Psoas muscle (tissue), 2 donors: Measurements from ENCODE around the gene RPS10.

- PRO-cap, 2 experiments: no peak in any of the 2 experiments
Observed at GRCh38 chr6:34239049-34239501, 2.4 kb downstream of the HMGA1 start.

DNA sequence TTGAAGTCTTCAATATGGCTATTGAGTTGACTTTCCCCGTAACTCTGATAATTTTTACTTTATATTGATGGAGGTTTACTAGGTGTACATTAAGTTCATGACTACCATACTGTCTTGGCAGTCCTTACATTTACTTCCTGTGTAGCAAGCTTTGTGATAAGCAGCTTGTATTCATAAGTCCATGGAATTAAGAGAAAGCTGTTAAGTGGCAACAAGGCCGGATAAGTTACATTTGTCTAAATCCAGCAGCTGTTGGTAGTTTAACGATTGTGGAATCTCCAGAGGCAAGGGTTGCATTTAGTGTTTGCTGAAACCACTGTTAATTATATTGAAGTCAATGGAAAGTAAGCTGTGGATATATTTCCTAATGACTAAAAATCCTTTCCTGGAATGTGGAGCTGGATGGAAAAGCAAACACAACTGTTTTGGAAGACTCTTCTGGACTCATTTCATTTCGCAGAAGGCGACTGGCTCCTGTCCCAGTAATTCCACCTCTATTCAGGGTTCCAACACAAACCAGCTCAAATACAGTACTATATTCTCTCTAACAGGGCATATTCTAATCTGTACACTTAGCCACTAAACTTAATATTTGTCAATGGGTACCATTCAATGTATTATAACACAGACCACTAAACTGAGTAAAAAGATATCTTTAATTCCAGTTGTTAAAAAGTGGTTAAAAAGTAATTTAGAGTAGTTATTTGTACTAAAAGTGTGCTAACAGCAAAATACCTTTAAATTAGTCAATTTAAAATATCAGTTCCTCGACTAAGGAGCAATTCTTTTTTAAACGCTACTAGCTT lies 57.5 kb upstream of the SMIM29 start:
- PRO-cap, 2 experiments: no peak in any of the 2 experiments

DNA sequence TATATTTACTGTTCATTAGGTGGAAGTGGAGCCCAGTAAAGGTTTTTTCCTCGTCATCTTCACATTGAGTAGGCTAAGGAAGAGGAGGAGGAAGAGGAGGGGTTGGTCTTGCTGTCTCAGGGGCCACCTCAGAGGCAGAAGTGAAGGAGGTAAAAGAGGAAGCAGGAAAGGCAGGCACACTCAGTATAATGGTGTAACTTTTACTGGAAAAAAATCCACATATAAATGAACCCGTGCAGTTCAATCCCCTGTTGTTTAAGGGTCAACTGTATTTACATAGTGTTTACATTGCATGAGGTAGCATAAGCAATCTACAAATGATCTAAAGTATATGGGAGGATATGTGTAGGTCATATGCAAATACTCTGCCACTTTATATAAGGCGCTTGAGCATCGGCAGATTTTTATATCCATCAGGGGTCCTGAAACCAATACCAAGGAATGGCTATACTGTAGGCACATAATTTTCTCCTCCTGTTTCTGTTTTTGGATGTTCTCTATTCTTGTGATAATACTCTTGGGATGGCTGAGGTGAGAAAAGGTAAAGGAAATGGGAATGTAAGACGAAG lies 60.1 kb downstream of the NUDT3 start:
- PRO-cap, 2 experiments: no peak in any of the 2 experiments

DNA sequence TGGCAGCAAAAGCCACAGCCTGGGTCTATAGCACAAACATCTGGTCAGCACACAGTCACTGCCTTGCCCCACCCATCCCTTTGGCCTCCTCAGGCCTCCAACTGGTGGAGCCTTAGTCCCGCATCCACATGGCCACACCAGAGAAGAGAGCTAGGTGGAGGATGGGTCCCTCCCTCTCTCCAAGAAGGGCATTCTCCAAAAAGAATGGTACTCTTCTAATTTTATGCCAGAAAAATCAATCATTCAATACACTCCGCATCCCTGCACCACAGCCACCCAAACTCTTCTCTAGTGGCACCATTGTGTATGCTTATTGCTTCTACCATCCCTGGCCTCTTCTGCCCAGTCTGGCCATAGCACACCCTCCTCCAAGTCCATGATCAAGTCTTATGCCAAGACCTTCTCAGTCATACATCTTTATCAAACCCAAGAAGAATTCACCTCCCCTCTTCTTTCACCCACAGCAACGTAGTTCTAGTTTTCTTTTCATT lies 13.8 kb downstream of the NUDT3 start:
- PRO-cap, 2 experiments: no peak in any of the 2 experiments

- PRO-cap, 2 experiments: peak in 2 of 2 experiments; most common plus-strand start chr6:34391208 (in 1)
Observed at GRCh38 chr6:34390409-34391470, 1.7 kb downstream of the NUDT3 start.

GRCh38 chr6:34424493-34424871 lies 1.4 kb downstream of the RPS10 start:
- PRO-cap, 2 experiments: no peak in any of the 2 experiments

DNA sequence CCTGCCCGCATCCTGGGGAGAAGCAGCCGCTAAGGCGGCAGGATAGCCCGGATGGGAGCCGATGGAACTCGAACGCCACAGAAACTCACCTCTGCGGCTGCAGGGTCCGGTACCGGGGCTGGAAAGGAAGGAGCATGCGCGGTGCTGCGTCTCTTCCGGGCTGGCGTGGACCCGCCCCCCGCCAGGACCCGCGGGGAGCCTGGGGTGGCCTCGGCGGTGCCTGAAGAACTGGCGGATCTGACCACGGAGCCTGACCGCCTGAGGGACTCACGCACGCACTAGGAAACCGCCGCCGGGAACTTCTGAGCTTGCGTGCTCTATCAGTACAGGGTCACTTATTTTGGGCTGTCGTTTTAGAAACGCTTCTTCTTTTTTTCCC lies at the start of gene RPS10:
RPS10 (minus strand) TSS at position 127 of the 379 bp plus-strand sequence.
- PRO-cap, 2 experiments: peak in 2 of 2 experiments; most common plus-strand start position 270 of the sequence (in 1); most common minus-strand start position 127 of the sequence (in 2)

DNA sequence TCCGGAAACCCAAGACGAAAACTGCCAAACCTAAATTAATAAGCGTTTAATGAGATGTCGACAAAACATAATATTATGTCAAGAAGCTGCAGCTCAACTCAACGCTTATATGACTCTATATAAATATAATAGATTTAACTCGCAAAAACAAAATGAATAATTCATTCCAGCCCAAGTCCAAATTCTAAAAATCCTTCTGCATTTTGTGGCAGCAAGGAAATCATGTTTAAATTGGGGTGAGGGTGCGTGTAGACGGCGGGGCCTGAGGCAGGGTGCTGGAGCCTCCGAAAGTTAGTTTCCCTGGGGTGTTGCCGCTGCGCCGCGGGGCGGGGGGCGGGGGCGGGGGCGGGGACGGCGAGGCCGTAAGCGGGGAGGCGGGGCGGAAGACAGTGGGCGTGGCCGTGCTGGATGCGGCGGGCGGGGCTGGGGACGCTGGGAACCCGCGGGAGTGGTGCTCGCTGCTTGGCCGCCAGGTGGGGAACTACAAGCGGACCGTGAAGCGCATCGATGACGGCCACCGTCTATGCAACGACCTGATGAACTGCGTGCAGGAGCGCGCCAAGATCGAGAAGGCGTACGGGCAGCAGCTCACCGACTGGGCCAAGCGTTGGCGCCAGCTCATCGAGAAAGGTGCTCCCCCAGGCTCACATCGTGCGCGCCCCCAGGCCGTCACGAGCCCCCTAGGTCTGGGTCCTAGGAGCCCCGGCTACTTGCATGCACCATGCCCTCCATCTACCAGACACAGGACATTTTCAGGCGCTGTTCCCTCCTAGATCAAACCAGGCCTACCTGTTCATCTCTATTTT lies 29.1 kb downstream of the SPDEF start:
- PRO-cap, 2 experiments: peak in 2 of 2 experiments; most common minus-strand start position 293 of the sequence (in 2)

GRCh38 chr6:34536108-34536950 lies 19.8 kb downstream of the SPDEF start:
- PRO-cap, 2 experiments: no peak in any of the 2 experiments

DNA sequence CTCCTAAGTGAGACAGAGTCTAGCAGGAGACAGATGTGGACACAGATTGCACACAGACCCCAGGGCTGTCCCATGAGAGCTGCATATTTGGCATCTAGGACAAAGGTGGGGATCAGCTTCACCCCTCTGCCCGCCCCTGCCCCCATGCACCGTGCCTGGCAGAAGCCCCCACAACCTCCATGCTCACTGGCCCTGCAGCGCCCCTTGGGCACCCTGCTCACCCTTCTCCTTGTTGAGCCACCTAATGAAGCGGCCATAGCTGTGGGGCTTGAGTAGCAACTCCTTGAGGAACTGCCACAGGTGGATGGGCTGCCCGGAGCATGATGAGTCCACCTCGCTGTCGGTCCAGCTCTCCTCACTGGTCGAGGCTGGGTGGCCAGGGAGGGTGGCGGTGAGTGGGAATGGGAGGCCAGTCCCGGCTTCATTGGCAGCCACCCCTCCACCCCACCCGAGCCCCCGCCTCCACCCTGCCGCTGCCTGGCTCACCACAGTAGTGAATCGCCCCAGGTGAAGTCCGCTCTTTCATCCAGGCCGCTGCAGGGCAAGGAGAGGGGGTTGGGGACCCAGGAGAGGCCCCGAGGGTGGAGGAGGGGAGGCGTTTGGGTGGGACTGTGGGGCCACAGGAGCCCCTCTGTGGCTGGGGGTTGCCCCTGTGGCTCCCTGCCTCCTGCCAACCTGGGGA lies 17.0 kb downstream of the SPDEF start:
- PRO-cap, 2 experiments: no peak in any of the 2 experiments

DNA sequence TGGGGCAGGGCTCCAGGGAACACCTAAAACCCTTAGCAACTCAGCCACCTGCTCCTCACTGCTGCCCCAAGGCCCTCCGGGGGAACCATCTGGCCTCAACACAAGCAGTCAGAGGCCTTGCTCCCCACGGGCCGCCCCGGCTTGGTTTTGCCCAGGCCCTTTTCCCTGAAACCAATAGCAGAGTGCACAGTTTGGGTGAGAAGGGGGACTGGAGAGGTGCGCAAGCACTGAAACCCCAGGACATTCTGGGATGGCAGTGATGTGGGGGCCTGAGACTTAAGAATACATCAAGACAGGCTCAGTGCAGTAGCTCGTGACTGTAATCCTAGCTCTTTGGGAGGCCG lies 10.8 kb downstream of the SPDEF start:
- PRO-cap, 2 experiments: no peak in any of the 2 experiments

DNA sequence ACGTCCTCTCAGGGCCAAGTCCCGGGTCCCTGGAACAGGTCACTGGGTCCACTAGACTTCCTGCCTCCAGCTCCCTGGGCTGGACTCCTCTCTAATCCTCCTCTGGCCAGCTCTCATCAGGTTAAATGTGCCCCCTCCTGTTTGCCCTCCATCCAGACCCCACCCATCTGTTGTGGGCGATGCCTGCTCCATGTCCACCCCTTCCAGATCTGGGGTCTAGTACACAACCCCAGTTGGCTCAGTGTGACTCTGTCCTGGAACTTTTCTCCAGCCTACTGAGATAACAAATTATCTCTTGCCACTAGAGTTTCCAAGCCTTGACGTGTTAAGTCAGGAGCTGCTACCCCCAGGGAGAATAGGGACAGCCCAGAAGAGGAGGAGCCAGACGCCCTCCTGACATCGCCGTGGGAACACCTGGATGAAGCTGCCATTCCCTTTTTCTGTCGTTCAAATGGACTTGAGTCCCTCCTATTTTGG lies 3.7 kb upstream of the SPDEF start:
- PRO-cap, 2 experiments: no peak in any of the 2 experiments

DNA sequence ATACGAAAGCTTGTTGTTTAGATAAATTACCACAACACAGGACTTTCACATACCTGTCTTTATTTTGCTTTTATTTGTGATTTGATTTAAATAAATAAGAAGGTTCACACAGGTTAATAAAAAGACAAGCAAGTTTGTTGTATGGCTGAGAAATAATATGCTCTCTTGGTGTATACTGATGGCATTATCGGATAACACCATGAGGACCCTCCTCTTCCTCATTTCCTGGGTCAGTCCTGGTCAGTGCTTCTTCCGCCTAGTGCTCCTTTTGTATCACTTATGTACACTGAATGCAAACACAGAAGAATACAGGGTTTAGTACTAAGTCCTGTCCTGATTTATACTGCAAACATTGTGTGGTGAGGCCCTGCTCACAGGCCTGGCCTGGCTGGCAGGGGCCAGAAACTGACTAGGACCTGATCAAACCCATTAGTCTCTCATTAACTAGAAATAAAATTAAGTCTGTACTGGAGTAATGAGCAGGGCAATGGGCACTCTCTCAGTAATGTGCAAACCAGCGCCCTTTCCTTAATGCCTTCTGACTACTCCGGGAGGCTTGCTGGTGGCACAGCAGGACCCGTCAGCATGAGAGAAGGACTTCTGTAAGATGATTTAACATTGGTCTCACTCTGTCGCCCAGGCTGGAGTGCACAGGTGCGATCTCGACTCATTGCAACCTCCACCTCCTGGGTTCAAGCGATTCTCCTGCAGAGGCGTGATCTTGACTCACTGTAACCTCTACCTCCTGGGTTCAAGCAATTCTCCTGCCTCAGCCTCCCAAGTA lies 39.7 kb upstream of the SPDEF start:
- PRO-cap, 2 experiments: no peak in any of the 2 experiments

DNA sequence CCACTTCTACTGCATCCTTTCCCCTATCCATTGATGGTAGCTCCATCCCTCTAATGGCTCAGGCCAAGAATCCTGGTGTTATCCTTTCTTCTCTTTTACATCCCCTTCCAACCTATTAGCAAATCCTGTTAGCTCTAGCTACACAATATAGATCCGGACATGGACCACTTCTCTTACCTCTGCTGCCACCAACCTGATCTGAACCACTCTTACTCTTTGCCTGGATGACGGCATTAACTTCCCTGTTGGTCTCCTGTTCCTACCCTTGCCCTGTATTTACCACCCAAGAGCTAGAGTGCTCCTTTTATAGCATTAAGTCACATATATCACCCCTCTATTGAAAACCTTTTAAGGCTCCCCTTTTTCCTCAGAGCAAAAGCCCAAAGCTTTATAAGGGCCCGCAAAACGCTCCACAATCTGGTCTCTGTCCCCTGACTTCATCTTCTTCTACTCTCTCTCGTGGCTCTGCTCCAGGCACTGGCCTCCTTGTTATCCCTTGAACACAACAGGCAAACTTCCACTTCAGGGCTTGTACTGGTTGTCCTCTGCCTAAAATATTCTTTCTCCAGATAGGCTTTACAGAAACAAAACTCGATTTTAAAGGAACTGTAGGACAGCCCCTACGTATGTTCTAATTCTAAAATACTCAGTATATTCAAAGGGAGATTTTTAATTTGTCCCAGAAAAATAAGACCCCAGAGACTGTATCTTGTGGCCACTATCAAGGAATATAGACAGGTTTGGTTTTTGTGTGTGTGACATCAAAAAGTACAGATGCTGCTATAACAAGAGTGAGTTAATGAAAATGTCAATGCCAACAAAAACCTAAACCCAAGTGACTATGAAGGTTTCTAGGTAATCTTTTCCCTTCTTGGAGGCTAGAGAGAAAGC lies 43.9 kb upstream of the SPDEF start:
- PRO-cap, 2 experiments: no peak in any of the 2 experiments

DNA sequence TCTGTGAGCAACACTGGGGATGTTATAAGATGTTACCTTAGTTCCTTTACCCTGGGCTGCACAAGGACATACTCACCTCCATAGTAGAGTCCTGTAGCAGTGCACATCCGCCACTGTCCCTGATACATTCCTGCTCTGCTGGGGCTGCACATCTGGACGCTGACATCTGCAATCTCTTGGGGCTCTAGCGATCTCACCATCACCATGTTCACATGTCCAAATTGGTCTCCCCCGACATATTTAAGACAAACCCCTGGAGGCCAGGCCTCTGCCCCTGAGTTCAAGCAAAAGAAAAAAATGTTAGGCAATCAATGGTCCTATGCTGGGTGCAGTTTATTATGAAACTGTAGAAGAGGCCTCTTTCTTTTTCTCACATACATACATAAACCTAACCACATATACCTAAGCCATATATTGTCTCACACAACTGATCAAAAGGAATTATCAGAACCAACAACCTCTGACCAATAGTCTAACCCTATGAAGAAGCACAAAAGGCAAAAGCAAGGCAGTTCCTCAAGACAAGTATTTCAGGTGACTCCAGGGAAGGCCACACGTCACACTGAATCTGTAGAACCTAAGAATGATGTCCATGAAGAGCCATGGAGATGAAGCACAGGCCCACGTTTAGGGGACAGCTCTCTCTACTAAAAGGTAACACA lies 49.9 kb downstream of the ILRUN start:
- PRO-cap, 2 experiments: no peak in any of the 2 experiments

GRCh38 chr6:34855256-34856213 lies 32.3 kb downstream of the TAF11 start:
- PRO-cap, 2 experiments: no peak in any of the 2 experiments

DNA sequence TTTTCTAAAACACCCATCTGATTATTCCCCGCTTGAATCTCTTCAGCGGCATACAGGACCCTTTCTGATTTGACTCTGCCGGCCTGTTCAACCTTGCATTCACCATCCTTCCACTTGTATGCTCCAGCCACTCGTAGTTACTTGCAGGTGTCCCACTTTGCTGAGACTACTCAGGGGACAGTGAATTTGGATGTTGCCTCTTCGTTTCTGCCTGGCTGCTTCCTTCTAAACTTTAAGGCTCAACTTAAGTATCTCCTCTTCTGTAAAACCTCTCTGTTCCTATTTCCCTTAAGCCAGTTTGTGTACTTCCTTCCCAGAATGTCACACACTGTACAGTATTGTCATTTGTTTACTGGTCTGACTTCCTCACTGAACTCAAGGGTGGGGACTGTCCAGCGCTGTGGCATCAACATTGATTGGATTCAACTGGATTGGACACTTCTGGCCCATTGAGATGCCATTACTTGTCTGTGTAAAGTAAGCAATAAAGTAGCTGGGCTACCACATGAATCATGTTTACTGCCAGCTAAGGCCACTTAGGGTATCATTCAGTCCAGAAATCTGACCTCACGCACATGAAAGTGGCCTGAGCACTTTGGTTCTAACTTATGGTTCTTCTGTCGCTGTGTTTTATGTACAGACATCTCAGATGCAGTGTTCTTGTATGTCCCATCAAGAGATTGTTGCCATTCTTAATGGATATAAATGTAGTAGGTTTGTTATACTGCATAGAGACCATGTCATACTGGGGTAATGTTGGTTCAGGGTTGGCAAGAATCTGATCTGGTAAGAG lies 69.7 kb downstream of the ANKS1A start:
- PRO-cap, 2 experiments: no peak in any of the 2 experiments

- PRO-cap, 2 experiments: no peak in any of the 2 experiments
Observed at GRCh38 chr6:34981475-34982065, 92.5 kb downstream of the ANKS1A start.

DNA sequence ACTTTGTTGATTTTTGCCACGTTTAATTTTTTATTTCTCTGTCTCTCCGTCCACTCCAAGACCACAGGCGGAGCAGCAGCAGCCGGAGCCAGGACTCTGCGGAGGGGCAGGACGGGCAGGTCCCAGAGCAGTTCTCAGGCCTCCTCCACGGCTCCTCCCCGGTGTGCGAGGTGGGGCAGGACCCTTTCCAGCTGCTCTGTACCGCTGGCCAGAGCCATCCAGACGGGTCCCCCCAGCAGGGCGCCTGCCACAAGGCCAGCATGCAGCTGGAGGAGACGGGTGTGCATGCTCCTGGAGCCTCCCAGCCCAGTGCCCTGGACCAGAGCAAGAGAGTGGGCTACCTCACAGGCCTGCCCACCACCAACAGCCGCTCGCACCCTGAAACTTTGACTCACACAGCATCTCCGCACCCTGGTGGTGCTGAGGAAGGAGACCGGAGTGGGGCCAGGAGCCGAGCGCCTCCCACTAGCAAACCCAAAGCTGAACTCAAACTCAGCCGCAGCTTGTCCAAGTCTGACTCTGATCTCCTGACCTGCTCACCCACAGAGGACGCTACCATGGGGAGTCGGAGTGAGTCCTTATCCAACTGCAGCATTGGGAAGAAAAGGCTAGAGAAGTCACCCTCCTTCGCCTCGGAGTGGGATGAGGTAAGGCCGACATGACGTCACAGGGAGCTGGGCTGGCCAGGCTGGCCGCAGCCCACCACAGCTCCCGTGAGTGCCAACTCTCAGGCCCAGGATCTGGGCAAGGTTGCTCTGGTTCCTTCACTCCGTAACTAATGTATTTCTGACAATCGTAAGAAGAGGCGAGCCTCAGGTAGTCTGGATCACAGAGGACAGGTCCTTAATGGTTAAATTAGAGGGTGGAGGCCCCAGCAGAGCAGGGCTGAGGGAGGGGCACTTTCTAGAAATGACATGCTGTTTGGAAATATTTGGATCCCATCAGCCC lies 123.5 kb downstream of the TCP11 start:
- PRO-cap, 2 experiments: peak in 1 of 2 experiments; most common plus-strand start position 730 of the sequence (in 1); most common minus-strand start position 619 of the sequence (in 1)

- PRO-cap, 2 experiments: peak in 1 of 2 experiments; most common minus-strand start chr6:35058105 (in 1)
Observed at GRCh38 chr6:35057874-35058570, 83.1 kb downstream of the TCP11 start.